IMR-90 (cell line): ENCODE measurements around the gene PPP2R5E.

GRCh38 chr14:62117151-62117733, 304.7 kb downstream of the SYT16 start:
- RRBS = 3% methylated on average over 19 of the region's 42 CpGs
CAGE:
- cytosol, long polyA plus RNA = no peak
- long polyA plus RNA = no peak
- nucleus, long polyA plus RNA = no peak

DNA sequence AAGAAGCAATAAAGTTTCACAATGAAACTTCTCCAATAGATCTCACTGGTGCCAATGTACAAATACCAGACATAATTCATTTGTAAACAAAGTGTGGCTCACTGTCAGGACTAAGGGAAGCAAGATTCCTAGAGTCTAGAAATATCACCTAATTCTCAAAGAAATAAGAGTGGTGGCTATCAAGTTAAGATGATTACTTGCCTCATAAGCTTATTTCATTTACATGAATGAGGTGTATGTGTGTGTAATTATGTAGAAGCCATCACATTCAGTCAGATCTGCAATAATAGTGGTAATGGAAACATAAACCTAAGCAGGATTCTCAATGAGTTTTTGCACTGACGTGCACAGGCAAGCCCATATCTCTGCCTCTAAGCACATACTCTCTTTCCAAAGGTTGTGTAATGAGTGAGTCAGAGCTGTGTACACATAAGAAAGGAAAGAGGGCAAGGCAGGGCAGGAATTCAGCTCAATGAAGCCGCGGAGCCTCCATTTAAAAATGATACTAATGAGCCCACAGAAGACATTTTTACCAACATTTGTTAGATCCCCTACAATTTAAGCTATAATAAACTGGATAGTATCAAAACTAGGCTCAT, 353.2 kb downstream of the KCNH5 start:
- RRBS = no CpG with 5 or more reads among the region's 3 CpGs
CAGE:
- cytosol, long polyA plus RNA = no peak
- long polyA plus RNA = no peak
- nucleus, long polyA plus RNA = no peak

GRCh38 chr14:63205050-63205331, 748 bp downstream of the RHOJ start:
- RRBS = no CpG with 5 or more reads among the region's 8 CpGs
CAGE:
- cytosol, long polyA plus RNA = no peak
- long polyA plus RNA = no peak
- nucleus, long polyA plus RNA = no peak

- RRBS = no CpG with 5 or more reads among the region's 10 CpGs
CAGE:
- cytosol, long polyA plus RNA = start-site peak on the minus strand at chr14:63374475-63374538, 19 and 19 reads in 2 replicates; start-site peak on the minus strand at chr14:63374862-63374949, 16 and 28 reads in 2 replicates
- long polyA plus RNA = no peak
- nucleus, long polyA plus RNA = no peak
Measured at GRCh38 chr14:63373743-63375024, 55.4 kb upstream of the GPHB5 start.

DNA sequence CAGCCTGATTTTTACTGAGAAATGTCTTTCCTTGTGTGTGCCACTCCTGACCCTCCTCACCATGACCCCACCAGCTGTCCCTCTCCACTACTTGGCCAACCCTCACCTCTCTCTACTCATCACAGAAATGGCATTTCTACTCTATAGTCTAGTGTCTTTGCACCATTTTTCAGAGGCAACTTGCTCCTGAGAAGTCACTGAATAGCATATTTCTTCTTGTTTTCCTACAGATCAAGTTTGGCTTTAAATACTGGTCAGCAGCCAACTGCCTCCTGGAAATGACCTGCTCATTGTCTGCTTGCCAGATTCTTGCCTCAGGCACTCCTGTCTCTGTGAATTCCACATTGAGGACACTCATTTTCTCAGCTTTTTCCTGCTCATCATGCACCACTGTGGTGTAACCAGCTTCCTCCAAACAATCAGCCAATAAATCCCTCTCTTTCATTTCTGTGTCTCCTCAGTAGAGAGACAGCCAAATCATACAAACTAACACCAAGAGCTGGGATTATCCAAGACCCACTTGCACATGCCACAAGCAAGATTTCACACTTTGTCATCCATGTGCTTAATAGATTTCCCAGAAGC, 105.2 kb downstream of the PPP2R5E start:
CAGE:
- cytosol, long polyA plus RNA = no peak
- long polyA plus RNA = no peak
- nucleus, long polyA plus RNA = no peak

DNA sequence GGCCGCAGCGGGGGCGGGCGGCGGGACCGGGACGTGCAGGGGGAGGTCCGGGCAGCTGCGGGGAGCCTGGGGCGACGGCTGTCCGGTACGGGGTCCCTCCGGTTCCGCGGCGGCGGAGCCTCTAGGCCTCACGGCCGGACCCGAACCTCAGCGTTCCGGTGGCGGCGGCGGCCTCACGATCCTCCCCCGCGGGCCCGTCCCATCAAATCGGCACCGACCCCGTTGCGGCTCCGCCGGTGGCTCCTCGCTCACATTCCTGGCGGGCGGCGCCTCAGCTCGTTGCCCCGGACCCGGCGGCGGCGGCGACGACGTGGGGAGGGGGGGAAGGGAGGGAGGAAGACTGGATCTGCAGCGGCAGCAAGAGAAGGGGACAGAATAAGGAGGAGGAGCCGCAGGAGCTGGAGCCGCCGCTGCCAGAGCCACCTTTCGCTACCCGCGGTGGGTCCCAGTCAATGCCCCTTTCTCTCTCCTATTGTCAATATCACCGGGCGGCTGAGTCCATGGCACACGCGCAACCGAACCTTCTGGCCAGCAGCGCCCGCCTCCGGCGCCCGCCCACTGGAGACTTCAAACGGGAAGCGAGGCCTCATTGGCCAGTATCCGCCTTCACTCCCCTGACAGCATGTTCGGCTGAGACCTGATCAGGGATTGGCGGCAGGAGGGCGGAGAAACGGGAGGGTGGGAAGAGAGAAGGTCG, at the start of gene PPP2R5E:
PPP2R5E (minus strand) TSS at position 533 of the 697 bp plus-strand sequence.
- RRBS = 1% methylated on average over 32 of the region's 74 CpGs
CAGE:
- cytosol, long polyA plus RNA = no peak
- long polyA plus RNA = start-site peak on the minus strand centred at position 512 of the sequence, 44 bp wide, 25 and 31 reads in 2 replicates
- nucleus, long polyA plus RNA = no peak

- RRBS = no CpG with 5 or more reads among the region's 8 CpGs
CAGE:
- cytosol, long polyA plus RNA = no peak
- long polyA plus RNA = no peak
- nucleus, long polyA plus RNA = no peak
Measured at GRCh38 chr14:63663395-63664046, 21.9 kb upstream of the WDR89 start.

- RRBS = no CpG with 5 or more reads among the region's 2 CpGs
CAGE:
- cytosol, long polyA plus RNA = no peak
- long polyA plus RNA = no peak
- nucleus, long polyA plus RNA = no peak
Measured at GRCh38 chr14:63702041-63702318, 25.9 kb downstream of the SGPP1 start.

GRCh38 chr14:63752709-63753261, 24.9 kb upstream of the SGPP1 start:
- RRBS = no CpG with 5 or more reads among the region's 5 CpGs
CAGE:
- cytosol, long polyA plus RNA = no peak
- long polyA plus RNA = no peak
- nucleus, long polyA plus RNA = no peak

DNA sequence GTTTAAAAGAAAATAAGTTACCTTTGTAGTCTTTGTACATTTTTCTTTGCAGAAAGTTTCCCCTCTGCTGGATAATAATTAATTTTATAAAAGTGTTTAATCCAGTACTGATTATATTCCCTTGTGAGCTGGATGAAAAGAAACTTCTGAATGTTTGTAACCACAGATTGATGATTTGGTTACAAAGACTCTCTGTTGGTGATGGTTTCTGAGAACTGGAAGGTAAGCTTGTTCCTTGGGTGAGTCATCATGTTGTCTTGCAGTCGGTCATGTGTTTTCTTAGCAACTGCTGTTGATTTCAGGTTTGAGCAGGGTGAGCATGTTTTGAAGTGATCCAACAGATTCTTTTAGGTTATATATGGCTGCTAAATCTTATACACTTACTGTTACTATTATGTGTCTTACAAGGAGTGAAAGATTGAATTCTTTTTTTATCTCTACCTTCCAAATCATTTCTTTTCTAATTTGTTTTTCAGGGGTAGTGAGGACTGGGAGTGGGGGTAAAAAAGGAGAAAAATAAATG, 11.5 kb downstream of the SYNE2 start:
- RRBS = no CpG with 5 or more reads among the region's 1 CpG
CAGE:
- cytosol, long polyA plus RNA = no peak
- long polyA plus RNA = no peak
- nucleus, long polyA plus RNA = no peak

GRCh38 chr14:63874312-63874656, 21.5 kb downstream of the SYNE2 start:
- RRBS = no CpG with 5 or more reads among the region's 2 CpGs
CAGE:
- cytosol, long polyA plus RNA = no peak
- long polyA plus RNA = no peak
- nucleus, long polyA plus RNA = no peak

DNA sequence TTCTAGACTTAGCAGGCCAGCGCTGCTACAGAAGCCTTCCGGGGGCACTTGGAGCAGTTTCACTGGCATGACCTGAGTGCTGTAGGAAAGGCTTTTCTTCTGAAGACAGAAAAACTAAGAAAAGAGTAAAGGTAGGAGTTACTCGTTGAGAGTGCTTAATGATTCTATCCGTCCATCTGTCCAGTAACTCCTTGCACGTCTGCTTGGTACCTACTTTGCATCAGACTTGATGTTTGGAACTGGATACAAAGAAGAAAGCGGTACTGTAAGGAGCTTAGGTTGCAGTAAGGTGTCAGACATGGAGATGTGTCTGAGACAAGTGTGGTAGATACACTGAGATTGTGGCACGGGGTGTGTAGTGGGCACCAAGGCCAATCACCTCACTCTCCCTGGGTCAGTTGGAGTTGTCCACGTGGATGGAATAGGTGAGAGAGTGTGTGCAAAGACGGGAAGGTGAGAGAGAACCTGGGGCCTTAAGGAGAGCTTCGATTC, 31.4 kb downstream of the SYNE2 start:
- RRBS = no CpG with 5 or more reads among the region's 10 CpGs
CAGE:
- cytosol, long polyA plus RNA = no peak
- long polyA plus RNA = no peak
- nucleus, long polyA plus RNA = no peak

- RRBS = no CpG with 5 or more reads among the region's 23 CpGs
CAGE:
- cytosol, long polyA plus RNA = no peak
- long polyA plus RNA = no peak
- nucleus, long polyA plus RNA = no peak
Measured at GRCh38 chr14:64196352-64197652, 97.4 kb downstream of the ESR2 start.

DNA sequence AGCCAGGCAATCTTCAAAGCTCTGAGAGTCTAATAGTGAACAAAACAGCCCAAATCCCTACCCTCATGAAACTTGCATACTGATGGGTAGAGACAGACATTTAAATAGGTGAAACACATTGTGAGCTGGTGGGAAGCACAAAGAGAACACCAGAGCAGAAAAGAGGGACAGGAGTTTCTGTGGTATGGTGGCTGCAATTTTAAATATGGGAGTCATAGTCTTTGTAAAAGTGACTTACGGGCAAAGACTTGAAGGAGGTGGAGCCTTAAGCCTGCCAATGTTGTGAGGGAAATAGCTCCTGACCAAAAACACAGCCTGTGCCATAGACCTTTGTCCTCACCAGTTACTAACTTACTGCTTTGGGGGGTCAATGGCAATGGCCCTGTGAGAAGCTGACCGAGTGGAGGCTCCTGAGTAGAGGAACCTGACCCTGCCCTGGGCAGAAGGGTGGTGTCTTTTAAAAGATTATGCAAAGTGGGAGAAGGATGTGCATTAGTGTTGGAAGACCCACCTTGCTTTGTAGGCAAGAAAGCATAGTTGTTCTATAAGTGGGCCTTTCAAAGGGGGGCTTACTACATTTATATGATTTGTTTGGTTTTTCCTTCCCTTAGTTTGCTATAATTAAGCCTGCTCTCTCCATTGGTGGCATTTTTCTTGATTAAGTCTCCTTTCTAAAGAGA, 3.8 kb downstream of the MTHFD1 start:
- RRBS = no CpG with 5 or more reads among the region's 2 CpGs
CAGE:
- cytosol, long polyA plus RNA = no peak
- long polyA plus RNA = no peak
- nucleus, long polyA plus RNA = no peak

GRCh38 chr14:64447953-64448653, 17.2 kb upstream of the AKAP5 start:
- RRBS = no CpG with 5 or more reads among the region's 5 CpGs
CAGE:
- cytosol, long polyA plus RNA = no peak
- long polyA plus RNA = no peak
- nucleus, long polyA plus RNA = no peak

DNA sequence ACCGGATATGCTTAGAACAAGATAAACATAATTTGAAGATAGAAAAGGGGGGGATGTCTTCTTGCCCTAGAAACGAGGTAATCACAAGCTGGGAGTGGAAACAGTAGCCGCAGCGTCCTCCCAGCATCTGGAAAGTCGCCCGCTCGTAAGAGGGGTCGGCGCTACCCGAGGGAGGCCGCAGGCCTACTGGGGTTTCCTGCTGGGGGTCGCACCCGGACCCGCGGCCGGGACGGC, 579 bp downstream of the ZBTB25 start:
- RRBS = under 1% methylated on average over 2 of the region's 17 CpGs
CAGE:
- cytosol, long polyA plus RNA = no peak
- long polyA plus RNA = no peak
- nucleus, long polyA plus RNA = no peak

- RRBS = no CpG with 5 or more reads among the region's 2 CpGs
CAGE:
- cytosol, long polyA plus RNA = no peak
- long polyA plus RNA = no peak
- nucleus, long polyA plus RNA = no peak
Measured at GRCh38 chr14:64514837-64515401, 10.3 kb downstream of the ZBTB1 start.

DNA sequence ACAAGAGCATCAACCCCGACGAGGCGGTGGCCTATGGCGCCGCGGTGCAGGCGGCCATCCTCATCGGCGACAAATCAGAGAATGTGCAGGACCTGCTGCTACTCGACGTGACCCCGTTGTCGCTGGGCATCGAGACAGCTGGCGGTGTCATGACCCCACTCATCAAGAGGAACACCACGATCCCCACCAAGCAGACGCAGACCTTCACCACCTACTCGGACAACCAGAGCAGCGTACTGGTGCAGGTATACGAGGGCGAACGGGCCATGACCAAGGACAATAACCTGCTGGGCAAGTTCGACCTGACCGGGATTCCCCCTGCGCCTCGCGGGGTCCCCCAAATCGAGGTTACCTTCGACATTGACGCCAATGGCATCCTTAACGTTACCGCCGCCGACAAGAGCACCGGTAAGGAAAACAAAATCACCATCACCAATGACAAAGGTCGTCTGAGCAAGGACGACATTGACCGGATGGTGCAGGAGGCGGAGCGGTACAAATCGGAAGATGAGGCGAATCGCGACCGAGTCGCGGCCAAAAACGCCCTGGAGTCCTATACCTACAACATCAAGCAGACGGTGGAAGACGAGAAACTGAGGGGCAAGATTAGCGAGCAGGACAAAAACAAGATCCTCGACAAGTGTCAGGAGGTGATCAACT, 1.5 kb downstream of the HSPA2 start:
- RRBS = 7% methylated on average over 12 of the region's 52 CpGs
CAGE:
- cytosol, long polyA plus RNA = no peak
- long polyA plus RNA = start-site peak on the minus strand centred at position 247 of the sequence, 124 bp wide, 5 and 12 reads in 2 replicates
- nucleus, long polyA plus RNA = no peak

- RRBS = no CpG with 5 or more reads among the region's 4 CpGs
CAGE:
- cytosol, long polyA plus RNA = no peak
- long polyA plus RNA = no peak
- nucleus, long polyA plus RNA = no peak
Measured at GRCh38 chr14:64573235-64573540, 23.4 kb downstream of the PPP1R36 start.

- RRBS = no CpG with 5 or more reads among the region's 5 CpGs
CAGE:
- cytosol, long polyA plus RNA = no peak
- long polyA plus RNA = no peak
- nucleus, long polyA plus RNA = no peak
Measured at GRCh38 chr14:64654203-64654958, 49.8 kb upstream of the PLEKHG3 start.